Cardiac muscle cell (in vitro differentiated cells and primary cell): Measurements from ENCODE around the gene GPR157.

DNA sequence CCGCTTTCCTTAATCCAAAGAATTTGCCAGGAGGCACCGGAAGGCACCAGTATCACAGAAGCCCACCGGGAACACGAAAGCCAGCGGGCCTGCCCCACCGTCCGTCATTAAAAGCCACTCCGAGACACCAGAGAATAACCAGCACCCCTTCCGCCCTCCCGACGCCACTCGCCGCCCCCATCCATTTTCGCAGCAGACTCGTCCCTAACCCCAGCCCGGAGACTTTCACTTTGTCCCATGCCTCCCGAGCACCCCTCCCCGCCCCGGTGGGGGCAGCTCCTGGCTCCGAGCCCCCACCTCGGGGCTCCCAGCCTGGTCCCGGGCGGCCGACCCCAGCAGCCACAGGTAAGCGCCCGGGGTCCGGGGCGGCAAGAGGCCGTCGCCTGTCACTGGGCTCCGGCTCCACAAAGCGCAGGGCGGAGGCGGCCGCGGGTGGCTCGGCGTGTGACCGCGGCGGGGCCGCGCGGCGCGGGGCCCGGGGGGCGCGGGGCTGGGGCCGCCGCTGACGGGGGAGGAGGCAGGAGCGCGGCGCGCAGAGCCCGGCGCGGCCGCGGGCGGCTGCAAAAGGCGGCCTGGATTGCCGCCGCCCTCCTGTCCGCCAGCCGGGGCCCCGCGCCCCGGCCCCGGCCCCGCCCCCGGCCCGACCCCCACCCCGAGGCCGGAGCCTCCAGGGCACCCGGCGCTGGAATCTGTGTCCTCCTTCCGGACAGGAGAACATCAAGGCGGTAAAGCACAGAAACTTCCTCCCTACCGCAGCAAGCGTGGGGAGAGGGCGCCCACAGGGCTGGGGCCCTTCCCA, 105.5 kb downstream of the SLC45A1 start:
- RAMPAGE, long total RNA, result no peak
- RRBS, result 2% methylated on average over 52 of the region's 83 CpGs

GRCh38 chr1:8424447-8424551, 106.4 kb downstream of the SLC45A1 start:
- RAMPAGE, long total RNA, result no peak
- RRBS, result no CpG with 5 or more reads among the region's 1 CpG

DNA sequence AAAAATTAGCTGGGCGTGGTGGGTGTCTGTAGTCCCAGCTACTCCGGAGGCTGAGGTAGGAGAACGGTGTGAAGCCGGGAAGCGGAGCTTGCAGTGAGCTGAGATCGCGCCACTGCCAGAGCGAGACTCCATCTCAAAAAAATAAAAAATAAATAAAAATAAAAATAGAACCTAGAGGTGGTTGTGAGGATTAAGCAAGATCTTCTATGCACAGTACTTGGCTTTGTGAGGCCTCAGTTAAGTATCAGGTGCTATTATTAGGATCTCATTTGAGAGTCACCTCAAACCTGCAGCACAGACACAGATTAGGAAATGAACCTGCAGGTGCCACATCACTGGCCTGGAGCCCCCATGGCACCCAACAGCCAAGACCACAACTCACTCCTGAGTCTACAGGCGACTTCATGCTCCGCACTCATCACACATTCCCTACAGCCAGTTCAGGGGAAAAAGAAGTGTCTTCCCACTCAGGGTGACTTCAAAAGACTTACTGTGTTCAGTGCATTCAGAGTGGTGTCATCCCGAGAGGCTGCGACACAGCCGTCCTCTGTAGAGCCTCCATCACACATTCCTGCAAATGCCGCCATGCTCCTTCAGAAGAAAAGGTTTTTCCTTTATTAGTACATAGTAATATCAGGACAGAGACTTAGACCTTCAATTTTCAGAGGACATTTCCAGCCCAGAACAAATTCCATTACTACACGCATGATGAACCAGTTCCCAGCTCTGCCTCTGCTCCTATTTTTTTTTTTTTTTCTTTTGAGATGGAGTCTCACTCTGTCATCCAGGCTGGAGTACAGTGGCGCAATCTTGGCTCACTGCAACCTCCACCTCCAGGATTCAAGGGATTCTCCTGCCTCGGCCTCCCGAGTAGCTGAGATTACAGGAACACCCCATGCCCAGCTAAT, 176.9 kb downstream of the SLC45A1 start:
- RAMPAGE, long total RNA, result no peak
- RRBS, result no CpG with 5 or more reads among the region's 18 CpGs

GRCh38 chr1:8510577-8511044, 192.7 kb downstream of the SLC45A1 start:
- RAMPAGE, long total RNA, result no peak
- RRBS, result no CpG with 5 or more reads among the region's 5 CpGs

DNA sequence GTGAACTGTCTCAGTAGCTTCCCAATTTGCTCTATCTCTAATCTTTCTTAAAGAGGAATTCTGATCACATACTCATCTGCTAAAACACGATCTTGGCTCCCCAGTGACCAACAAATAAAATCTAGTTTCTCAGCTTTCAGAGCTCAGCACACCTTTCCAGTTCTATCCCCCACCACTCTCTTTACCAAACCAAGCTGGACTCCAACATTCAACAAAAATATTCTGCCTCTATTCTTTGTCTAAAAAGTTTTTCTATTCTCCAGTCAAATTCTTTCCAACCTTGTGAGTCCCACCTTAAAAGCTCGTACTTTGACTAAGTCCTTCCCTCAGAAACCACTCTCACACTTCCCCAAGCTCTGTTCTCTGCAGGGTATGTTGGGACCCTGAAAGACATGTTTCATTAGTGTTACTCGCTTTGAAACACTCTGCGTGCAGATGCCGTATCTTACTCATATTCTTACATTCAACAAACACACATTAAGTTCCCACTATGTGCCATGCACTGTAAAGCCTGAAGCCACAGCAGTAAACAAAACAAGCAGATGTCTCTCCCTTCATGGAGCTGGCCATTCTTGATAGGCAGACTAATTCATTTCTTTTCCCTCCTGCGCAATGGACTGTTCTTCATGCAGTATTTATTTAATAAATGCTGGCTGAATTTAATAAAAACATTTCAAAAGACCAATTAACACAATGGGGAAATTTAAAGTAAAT, 229.7 kb downstream of the RERE start:
- RAMPAGE, long total RNA, result no peak
- RRBS, result no CpG with 5 or more reads among the region's 6 CpGs

GRCh38 chr1:8604113-8604703, 213.2 kb downstream of the RERE start:
- RAMPAGE, long total RNA, result no peak
- RRBS, result no CpG with 5 or more reads among the region's 5 CpGs

- RAMPAGE, long total RNA, result no peak
- RRBS, result no CpG with 5 or more reads among the region's 9 CpGs
Measured at GRCh38 chr1:8629025-8630082, 188.1 kb downstream of the RERE start.

GRCh38 chr1:8679285-8679894, 138.1 kb downstream of the RERE start:
- RAMPAGE, long total RNA, result no peak
- RRBS, result no CpG with 5 or more reads among the region's 5 CpGs

GRCh38 chr1:8711827-8713209, 105.1 kb downstream of the RERE start:
- RAMPAGE, long total RNA, result no peak
- RRBS, result no CpG with 5 or more reads among the region's 9 CpGs

GRCh38 chr1:8870259-8870671, 8.2 kb downstream of the ENO1 start:
- RAMPAGE, long total RNA, result no peak
- RRBS, result no CpG with 5 or more reads among the region's 9 CpGs

DNA sequence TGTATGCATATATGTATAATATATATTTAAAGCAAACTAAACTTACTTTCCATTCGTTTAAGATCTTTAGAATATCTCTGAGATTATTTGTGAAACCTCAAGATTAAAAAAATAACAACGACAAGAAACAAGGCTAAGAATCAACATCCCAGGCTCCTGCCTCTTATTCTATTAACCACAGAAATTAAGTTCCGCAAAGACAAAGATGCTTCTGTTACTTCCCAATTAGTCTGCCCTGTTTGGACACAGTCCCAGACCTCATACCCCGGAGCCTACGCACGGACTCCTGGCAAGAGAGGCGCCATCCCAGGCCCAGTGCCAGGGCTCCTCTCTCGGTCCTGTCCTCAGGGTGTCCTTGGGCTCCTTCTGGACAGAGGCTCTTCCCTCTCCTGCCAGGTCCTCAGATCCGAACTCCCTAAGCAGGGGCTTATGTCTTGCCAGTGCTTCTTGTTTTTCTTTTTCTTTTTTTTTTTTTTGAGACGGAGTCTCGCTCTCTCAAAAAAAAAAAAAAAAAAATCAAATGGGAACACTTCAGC, 11.4 kb upstream of the ENO1 start:
- RAMPAGE, long total RNA, result no peak
- RRBS, result no CpG with 5 or more reads among the region's 11 CpGs

- RAMPAGE, long total RNA, result no peak
- RRBS, result 2% methylated on average over 32 of the region's 101 CpGs
Measured at GRCh38 chr1:9128524-9129361, at the start of gene GPR157. TSS of gene GPR157 (minus strand) at chr1:9129102.

DNA sequence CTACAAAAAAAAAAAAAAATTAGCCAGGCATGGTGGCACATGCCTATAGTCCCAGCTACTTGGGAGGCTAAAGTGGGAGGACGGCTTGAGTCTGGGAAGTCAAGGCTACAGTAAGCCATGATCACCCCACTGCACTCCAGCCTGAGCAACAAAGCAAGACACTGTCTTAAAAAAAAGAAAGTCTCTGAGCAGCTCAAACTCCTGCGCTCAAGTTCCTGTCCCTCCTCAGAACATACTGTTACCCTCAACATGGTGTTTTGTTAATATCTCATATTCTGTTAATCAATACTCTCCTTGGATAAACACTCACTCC, 43.0 kb upstream of the GPR157 start:
- RAMPAGE, long total RNA, result no peak
- RRBS, result no CpG with 5 or more reads among the region's 2 CpGs

DNA sequence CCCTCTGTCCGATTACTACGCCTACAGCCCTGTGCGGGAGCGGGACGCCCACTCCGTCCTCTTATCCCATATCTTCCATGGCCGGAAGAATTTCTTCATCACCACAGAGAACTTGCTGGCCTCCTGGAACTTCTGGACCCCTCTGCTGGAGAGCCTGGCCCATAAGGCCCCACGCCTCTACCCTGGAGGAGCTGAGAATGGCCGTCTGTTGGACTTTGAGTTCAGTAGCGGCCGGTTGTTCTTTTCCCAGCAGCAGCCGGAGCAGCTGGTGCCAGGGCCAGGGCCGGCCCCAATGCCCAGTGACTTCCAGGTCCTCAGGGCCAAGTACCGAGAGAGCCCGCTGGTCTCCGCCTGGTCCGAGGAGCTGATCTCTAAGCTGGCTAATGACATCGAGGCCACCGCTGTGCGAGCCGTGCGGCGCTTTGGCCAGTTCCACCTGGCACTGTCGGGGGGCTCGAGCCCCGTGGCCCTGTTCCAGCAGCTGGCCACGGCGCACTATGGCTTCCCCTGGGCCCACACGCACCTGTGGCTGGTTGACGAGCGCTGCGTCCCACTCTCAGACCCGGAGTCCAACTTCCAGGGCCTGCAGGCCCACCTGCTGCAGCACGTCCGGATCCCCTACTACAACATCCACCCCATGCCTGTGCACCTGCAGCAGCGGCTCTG, 28.7 kb upstream of the SPSB1 start:
- RAMPAGE, long total RNA, result no peak
- RRBS, result 96% methylated on average over 3 of the region's 36 CpGs

GRCh38 chr1:9398037-9398407, 105.3 kb downstream of the SPSB1 start:
- RAMPAGE, long total RNA, result no peak
- RRBS, result 14% methylated on average over 2 of the region's 9 CpGs

- RAMPAGE, long total RNA, result no peak
- RRBS, result no CpG with 5 or more reads among the region's 13 CpGs
Measured at GRCh38 chr1:9437837-9438367, 101.4 kb upstream of the SLC25A33 start.

DNA sequence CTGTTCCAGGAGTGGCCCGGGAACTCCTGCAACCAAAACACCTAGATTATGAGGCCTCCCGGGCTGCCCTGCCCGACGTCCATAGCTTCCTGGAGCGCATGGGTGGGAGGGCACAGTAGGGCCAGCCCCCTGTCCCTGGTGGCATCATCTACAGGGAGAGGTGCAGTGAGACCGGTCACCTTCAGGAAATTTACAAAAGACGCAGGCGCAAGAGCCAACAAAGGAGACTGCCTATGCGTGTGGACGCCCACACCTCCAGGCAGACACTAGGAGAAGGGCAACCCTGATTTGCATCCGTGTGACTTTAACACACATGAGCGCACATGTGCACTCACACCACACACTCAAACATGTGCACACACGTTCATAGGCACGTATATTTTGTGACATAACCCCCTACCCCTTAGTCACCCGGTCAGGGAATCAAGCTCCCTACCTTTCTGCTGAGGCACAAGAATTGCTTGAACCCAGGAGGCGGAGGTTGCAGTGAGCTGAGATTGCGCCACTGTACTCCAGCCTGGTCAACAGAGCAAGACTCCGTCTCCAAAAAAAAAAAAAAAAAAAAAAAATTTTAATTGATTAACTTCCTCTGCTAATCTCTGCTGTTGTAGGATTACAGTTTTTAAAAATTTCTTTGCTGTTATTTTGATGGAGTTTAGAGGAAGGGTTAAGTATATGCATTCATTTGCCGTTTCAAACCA, 84.7 kb upstream of the SLC25A33 start:
- RAMPAGE, long total RNA, result no peak
- RRBS, result 85% methylated on average over 3 of the region's 19 CpGs

- RAMPAGE, long total RNA, result no peak
- RRBS, result no CpG with 5 or more reads among the region's 8 CpGs
Measured at GRCh38 chr1:9569188-9570034, 19.3 kb upstream of the TMEM201 start.

GRCh38 chr1:9652797-9653175, 1.3 kb downstream of the PIK3CD start:
- RAMPAGE, long total RNA, result no peak
- RRBS, result 4% methylated on average over 4 of the region's 21 CpGs

GRCh38 chr1:9653988-9654880, 2.7 kb downstream of the PIK3CD start:
- RAMPAGE, long total RNA, result no peak
- RRBS, result no CpG with 5 or more reads among the region's 27 CpGs